BE2C (cell line): ENCODE results near the gene ASTL.

DNA sequence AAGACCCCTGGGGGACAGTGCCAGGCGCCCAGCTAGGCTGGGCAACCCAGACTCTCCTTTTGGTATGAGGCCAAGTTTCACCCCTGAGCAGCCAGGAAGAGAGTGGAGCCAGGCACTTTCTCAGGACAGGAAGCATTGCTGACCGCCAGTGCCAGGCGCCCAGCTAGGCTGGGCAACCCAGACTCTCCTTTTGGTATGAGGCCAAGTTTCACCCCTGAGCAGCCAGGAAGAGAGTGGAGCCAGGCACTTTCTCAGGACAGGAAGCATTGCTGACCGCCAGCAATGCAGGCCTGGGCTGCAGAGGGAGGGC is 31.3 kb downstream of the ADRA2B start:
- RRBS, result no CpG with 5 or more reads among the region's 4 CpGs

GRCh38 chr2:96117710-96118242 is 1.4 kb upstream of the ADRA2B start:
- RRBS, result no CpG with 5 or more reads among the region's 13 CpGs

DNA sequence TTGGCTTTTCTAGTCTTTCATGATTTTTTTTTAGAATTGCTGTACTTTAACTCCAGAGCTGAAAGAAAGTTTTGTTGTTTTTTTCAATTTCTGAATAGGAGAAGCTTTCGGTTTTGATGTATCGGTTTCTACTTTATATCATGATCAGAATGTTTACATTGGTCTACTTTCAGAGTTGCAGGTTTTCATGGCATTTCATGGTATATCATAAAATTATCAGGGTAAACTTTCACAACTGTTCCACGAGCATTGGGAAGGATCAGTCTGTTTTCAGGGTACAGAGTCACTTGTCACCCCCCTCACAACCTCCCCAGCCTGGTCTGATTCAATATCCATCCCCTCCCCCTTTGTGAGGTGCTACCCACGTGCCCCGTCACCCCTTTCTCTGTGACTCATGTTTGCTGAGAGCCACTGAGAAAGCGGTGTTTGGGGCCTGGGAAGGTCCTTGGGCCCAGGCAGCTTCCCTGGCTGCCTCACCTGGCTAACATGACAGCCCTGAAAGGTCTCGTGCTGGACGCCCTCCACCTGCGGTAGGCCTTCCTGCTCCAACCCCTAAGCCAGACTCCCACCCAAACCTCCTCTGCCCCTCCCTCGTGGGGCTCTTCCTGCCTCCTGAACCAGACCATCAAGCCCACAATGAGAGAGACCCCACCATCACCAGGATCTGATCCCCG is 6.9 kb downstream of the ASTL start:
- RRBS, result no CpG with 5 or more reads among the region's 11 CpGs

- RRBS, result no CpG with 5 or more reads among the region's 13 CpGs
Measured at GRCh38 chr2:96138433-96138962, at the start of gene ASTL. Gene ASTL (minus strand): TSS chr2:96138502.

DNA sequence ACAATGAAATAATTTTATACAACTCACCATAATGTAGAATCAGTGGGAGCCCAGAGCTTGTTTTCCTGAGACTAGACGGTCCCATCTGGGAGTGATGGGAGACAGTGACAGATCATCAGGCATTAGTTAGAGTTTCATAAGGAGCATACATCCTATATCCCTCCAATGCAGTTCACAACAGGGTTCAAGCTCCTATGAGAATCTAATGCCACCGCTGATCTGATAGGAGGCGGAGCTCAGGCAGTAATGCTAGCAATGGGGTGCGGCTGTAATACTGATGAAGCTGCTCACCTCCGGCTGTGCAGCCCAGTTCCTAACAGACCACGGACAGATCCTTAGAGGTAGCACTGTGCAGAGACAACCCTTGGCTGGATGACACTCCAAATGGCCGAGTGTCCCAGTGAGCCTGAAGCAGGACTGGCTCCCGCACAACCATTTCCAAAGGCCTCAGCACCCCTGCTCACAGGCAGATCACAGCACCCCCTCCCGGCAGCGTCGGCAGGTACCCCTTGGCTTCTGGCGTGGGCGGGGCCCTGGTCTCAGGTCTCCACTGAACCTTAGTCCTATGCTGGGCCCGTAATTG is 3.2 kb downstream of the DUSP2 start:
- RRBS, result no CpG with 5 or more reads among the region's 14 CpGs

DNA sequence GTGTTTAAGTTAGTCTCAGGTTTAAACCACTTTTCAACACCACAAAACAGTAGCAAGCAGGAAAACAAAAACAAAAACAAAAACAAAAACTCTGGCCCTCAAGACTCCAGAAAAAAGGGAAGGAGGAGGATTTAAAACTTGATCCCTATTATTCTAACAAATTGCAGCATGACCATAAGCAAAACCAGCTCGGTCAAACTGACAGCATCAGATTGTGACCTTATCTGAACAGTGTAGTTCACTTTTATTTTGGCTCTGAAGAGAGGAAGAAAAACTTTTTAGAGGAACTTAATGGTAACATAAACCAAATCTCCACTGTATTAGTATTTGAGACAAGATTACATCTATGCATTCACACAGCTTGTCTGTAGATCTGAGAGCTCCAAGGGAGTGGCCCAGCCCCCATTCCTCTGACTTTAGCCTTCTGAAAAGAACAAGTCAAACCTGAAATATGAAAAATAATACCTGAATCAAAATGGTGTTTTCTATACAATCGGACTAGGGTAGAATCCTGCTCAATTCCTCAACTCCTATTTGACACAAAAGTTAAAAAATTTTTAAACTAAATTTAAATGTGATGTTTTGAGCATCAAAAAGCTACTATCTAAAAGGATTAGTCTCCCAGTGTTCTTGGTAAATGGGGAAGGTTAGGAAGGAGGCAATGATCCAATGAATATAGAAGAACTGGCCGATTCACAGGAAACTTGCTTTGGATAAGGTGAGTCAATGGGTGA is 23.1 kb downstream of the STARD7 start:
- RRBS, result no CpG with 5 or more reads among the region's 3 CpGs

- RRBS, result no CpG with 5 or more reads among the region's 9 CpGs
Measured at GRCh38 chr2:96191985-96192552, 16.6 kb downstream of the STARD7 start.

- RRBS, result no CpG with 5 or more reads among the region's 1 CpG
Measured at GRCh38 chr2:96205839-96206481, 2.7 kb downstream of the STARD7 start.

- RRBS, result no CpG with 5 or more reads among the region's 4 CpGs
Measured at GRCh38 chr2:96258550-96259185, 7.1 kb downstream of the TMEM127 start.

DNA sequence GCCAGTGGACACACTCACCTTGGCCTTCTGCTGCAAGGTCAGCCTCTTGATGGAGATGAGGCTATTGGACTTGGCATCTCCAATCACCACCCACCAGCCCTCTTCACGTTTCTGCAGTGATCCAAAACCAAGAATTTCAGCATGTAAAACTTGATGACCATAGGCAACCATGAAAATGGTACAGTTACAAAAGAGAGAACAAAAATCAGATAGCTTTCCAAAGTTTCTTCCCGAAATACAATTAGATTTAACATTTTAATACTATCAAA is 9.1 kb downstream of the CIAO1 start:
- RRBS, result no CpG with 5 or more reads among the region's 2 CpGs

- RRBS, result no CpG with 5 or more reads among the region's 5 CpGs
Measured at GRCh38 chr2:96287284-96287590, 18.1 kb downstream of the SNRNP200 start.

GRCh38 chr2:96485344-96485708 is 19.8 kb downstream of the NEURL3 start:
- RRBS, result no CpG with 5 or more reads among the region's 7 CpGs

DNA sequence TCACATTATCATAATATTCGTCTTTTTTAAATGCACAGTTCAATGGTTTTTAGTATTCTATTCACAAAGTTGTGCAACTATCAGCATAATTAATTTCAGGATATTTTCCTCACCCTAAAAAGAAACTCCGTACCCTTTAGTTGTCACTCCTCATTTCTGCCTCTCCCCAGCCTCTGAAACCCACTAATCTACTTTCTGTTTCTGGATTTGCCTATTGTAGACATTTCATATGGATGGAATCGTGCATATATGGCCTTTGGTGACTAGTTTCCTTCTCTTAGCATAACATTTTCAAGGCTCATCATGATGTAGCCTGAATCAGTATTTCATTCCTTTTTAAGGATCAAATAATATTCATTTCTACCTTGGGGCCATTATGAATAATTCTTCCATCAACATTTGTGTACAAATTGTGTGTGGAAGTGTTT is 18.5 kb downstream of the NEURL3 start:
- RRBS, result no CpG with 5 or more reads among the region's 3 CpGs

DNA sequence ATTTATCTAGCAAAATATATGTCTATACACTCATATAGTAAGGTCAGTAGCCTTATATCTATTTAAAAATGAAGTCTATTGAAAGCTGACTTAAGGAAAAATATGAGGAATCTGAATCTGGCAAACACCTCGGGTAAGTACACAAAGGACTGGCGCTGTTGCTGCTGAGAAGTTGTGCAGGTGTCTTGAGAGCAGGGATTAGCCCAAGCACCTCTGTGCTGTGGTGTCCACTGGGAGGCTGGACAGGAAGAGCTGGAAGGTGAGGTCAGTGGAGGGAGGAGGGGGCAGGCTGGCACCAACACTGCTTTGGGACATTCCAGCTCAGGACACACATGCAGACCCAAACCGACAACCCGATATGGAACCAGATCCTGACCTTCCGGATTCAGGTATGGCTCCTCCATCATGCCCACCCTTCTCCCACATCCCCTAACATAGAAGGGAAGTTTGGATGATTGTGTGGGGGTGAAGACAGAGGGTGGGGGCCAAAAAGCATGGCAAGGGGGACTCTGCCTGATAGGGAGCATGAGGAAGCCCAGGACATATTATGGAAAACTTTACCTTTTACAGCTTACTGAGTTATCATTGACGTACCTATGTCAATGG is 20.7 kb downstream of the FER1L5 start:
- RRBS, result no CpG with 5 or more reads among the region's 6 CpGs

DNA sequence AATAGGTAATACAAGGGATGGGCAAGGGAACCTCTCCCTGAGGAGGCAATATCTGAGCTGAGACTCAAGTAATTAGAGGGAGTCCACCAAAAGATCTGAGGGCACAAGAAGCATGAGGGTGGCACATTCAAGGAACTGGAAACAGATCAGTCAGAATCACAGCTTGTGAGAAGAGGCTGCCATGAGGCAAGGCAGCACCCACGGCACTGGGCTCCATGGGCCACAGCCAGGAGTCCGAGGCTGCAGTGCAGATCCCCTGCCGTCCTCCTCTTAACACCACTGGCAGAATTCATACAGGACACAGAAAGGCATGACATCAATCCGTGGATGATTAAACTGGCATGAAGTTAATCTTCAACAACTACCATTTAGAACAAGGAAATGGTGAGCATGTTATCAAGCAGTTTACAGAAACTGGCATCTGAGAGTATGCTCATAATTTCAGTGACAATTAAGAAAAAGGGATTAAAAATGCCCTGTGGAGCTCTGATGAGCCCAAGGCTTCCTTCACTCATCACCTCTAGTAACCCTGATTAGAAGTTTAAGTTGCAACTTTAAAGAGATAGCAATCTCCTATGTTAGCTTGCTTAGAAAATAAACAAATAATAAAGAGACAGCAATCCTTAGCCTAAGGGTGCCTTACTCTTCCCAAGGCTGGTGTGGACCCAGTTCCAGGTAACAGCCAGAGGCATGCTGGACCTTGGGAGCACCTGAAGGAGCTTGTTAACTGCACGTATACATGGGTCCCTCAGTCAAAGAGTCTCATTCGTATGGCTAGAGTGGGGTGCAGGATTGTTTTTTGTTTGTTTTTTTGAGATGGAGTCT is 25.5 kb downstream of the LMAN2L start:
- RRBS, result no CpG with 5 or more reads among the region's 6 CpGs

GRCh38 chr2:96875792-96876833 is 6.2 kb upstream of the SEMA4C start:
- RRBS, result no CpG with 5 or more reads among the region's 21 CpGs

DNA sequence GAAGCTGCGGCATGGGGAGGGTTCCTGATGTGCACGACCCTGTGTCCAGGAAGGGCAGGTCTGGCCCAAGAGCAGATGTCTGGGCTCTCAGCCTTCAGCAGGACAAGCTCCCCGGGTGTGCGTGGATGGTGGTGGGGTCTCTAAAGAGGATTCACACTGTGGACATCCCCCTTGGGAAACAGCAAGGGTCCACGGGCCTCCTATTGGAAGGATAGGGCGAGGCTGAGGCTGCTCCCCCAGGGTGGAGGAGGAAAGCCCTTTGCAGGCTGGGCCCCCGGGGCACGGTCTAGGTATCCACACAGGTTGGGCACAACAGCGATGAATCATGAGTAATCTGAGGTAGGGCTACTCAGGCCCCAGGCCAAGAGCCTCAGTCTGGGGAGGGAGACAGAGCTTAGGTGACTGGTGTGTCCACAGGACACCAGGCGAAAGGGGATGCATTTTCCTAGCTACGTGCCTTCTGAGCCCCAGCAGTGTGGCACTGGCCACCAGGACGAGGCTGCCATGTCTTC is 14.4 kb upstream of the SEMA4C start:
- RRBS, result no CpG with 5 or more reads among the region's 12 CpGs

- RRBS, result no CpG with 5 or more reads among the region's 35 CpGs
Measured at GRCh38 chr2:96885655-96886937, 16.2 kb upstream of the SEMA4C start.

DNA sequence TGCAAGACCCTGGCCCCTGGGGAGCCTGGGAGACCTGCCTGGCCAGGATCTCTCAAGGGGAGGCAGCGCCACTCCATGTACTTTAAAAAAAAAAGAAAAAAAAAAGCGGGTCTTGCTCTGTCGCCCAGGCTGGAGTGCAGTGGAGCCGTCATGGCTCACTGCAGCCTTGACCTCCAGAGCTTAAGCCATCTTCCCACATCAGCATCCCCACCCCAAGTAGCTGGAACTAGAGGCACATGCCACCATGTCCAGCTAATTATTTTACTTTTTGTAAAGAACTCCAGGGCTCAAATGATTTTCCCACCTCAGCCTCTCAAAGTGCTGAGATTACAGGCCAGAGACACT is 29.6 kb upstream of the SEMA4C start:
- RRBS, result no CpG with 5 or more reads among the region's 4 CpGs

DNA sequence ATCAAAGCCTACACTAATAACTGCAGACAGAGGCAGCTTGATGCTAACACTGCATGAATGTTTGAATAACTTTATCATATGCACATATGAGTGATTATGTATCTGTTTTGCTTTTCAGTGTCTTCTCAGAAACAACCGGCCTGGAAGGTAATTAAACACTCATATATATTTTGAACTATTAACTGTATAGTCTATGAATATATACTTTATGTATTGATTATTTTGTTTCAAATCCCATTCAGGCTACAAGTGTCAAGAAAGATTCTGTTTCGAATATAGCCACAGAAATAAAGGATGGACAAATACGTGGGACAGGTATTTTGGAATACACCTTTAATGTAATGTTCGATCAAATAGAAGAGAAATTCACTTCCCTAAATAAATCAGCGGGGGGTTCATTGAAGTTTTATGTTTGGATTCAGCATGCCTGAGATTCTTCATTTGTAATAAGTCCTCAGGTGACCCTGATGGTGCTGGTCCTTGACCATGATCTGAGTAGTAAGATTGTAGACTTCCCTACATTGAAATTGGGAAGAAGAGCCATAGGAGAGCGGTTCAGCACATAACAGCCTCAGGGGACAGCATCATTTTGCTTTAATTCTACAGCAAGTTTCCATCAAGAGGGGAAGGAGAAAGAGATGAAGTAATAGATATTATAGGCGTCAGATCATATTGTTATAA is 102.4 kb downstream of the ANKRD36 start:
- RRBS, result no CpG with 5 or more reads among the region's 7 CpGs